Left ventricle myocardium (tissue), 1 donor: ENCODE results near the genes ZMYM5, ZMYM2 and LATS2.

- PRO-cap = no peak
Observed at GRCh38 chr13:19153967-19154400, 27.6 kb downstream of the TUBA3C start.

- PRO-cap = no peak
Observed at GRCh38 chr13:19586935-19587296, 25.6 kb upstream of the TPTE2 start.

- PRO-cap = no peak
Observed at GRCh38 chr13:19714187-19714912, 68.4 kb downstream of the PSPC1 start.

GRCh38 chr13:19759034-19759538 is 23.7 kb downstream of the PSPC1 start:
- PRO-cap = no peak

DNA sequence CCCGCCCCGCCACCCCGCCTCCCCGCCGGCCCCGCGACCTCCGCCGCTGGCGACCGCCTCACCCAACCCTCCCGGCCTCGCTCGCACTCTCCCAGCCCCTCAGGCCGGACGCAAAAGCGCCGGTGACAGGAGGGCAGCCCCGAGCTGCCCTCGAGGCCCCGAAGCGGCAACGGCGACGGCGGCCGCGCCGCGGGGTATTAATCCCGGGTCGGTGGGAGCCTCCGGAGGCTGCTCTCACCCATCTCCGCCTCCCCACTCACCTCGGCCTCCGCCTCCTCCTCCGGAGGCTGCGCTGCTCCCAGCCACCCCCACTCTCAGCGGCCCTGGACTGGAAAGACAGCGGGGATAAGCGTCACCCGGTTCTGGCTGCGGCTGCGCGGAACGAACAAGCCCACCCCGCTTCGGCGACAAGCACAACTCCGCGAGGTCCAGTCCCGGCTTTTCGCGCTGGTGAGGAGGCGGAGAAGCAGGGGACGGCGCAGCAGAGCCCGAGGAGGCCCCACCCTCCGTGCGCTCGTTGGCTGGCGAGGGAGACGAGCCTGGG is at the start of gene ZMYM5:
ZMYM5 (minus strand) TSS at position 460 of the 544 bp plus-strand sequence.
- PRO-cap = bidirectional peak, plus-strand start outside the sequence, minus-strand start at position 330 of the sequence

GRCh38 chr13:19958654-19959130 is at the start of gene ZMYM2:
TSS of gene ZMYM2 (plus strand) at chr13:19958727.
- PRO-cap = bidirectional peak, plus-strand start at chr13:19958868, minus-strand start at chr13:19958442

DNA sequence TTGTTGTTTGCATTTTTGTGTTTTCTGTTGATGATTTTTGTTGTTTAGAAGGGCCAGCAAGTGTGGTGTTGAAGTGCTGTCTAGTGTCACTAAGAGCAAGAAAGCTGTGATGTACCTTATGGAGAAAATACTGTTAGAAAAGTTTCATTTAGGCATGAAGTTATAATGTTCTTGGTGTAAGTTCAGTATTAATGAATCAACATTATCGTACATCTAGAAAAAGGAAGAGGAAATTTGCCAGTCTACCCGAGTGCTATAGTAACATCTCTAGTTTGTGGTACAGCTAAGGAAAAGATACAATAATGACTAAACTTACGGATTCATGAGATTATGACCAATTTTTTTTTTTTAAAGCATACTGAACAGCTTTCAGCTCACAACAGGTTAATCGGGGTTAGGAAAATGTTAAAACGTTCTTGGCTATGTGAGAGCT is 96.9 kb downstream of the ZMYM2 start:
- PRO-cap = no peak

DNA sequence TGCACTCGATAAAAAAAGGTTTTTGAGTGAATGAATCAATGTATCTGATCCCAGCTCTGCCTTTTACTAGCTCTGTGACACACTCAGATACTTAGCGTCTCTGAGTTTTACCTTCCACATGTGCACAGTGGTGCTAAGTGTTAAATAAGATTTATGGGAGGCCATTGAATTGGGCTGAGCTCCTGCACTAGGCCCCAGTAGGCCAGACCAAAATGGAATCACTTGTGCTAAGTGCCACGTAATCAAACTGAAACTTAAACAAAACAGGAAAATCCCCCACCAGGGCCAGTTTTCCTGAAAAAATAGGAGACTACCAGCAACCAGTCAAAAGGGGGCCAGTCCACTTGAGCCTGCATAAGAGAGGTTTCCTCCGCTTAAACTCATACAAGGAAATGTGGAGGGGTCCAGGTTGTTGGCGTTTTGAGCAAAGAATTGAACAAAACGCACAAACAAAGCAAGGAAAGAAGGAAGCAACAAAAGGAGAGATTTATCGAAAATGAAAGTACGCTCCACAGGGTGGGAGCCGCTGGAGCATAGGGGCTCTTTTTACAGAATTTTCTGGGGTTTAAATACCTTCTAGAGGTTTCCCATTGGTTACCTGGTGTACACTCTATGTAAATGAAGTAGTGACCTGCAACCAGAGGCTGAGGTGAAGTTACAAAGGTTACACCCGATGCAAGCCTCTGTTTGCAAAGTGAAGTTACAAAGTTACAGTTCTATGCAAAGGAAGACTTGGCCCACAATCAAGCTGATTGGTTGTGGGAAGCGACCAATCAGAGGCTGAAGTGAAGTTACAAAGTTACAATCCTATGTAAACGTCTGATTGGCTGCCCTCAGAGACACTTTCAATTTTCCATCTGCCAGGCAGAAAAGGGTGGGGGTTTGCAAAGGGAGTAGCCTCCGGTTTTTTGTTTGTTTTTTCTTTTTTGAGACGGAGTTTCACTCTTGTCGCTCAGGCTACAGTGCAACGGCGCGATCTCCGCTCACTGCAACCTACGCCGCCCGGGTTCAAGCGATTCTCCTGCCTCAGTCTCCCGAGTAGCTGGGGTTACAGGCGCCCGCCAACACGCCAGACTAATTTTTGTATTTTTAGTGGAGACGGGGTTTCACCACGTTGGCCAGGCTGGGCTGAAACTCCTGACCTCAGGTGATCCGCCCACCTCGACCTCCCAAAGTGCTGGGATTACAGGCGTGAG is 40.5 kb downstream of the GJA3 start:
- PRO-cap = no peak

GRCh38 chr13:20390507-20391282 is 135.0 kb downstream of the CRYL1 start:
- PRO-cap = no peak

DNA sequence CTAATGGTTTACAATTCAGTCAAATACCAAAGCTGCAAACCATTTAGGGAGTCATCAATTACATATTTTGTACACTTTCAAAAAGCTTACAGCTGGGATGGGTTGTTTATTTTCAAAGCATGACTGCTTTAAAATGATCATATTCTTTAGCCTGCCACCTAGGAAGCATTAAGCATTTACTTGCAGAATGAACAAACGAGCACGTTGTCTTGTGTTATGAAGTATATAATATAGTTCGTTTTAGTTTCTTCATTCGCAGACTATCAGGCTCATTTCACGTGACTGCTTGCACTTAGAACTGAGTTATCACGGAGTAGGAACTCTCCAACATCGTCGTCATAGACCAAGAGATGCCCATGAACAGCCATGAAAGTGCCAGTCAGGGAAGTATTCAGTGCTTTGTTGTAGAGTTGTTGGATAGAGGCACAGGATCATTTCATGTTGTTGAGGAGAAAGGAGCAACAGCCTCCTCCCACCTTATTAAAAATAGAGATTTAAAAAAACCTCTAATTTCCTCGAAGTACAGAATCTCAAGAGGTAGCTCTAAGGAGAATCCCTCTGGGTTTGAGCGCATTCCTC is 1.0 kb upstream of the IL17D start:
- PRO-cap = no peak

DNA sequence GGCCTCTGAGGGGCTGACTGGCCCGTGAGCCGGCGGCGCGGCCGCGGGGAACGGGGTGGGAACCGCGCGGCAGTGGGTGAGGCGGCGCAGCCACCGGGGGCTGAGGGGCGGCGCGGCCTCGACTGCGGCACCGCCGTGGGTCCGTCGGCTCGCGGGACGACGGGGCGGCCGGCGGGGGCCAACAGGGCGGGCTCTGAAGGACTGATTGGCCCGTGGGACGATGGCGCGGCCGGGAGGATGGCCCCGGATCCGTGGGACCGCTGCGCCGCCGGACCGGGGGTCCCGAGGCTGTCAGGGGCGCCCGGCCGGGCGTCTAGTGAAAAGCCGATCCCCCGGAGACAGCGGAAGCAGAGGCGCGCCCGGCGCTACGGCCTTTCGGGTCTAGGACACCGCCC is 807 bp downstream of the LATS2 start:
- PRO-cap = bidirectional peak, plus-strand start outside the sequence, minus-strand start at position 318 of the sequence

DNA sequence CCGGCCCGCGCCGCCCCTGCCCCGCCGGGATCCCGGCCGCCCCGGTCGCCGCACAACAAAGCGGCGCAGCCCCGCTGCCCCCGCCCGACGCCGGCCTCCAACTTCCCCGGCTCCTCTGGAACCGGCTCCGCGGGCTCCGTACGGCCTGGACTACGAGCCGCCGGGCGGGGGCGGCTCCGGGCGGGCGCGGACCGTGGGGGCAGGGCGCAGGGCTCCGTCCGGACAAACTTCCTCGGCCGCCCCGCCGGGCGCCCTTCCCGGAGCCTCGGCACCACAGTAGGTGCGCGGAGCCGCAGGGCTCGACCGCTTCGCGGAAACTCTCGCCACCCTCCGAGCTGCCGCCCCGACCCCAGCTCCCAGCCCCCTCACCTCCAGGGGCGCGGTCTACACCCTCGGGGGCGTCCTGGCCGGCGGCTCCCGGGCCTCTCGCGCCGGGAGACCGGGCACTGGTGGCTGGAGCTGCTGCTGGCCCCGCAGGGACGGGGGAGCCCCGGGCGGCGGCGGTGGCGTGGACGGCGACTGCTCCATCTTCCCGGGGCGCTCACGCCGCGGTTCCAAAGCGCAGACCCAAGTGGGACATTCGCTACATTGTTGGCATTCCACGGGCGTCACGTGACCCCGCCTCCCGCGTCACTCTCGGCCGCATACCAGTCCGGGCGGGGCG is at the start of gene LATS2:
LATS2 (minus strand) TSS at position 610 of the 664 bp plus-strand sequence.
- PRO-cap = bidirectional peak, plus-strand start at position 58 of the sequence, minus-strand start outside the sequence; bidirectional peak, plus-strand start at position 225 of the sequence, minus-strand start at position 128 of the sequence; bidirectional peak, plus-strand start outside the sequence, minus-strand start at position 554 of the sequence

- PRO-cap = no peak
Observed at GRCh38 chr13:21069597-21070081, 8.3 kb upstream of the LATS2 start.

DNA sequence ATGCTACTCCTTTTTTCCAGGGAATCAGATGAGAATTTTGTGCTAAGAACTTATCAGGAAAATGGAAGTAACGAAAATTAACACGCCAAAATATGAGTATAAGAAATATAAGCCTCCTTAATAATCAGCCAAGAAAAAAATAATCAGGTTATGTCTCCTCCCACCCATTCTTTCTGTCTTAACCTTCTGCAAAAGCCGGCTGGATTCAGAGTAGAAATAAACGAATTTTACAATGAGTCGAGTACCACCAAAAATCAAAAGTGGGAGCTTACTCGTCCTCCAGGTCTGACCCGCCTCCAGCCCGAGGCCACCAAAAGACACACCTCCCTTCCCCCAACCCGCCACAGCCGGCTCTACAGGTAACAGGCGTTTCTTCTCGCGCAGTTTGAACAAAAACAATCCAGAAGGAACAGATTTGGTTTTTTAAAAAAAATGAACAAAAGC is 841 bp downstream of the ZDHHC20 start:
- PRO-cap = unidirectional peak, plus-strand start at position 341 of the sequence

DNA sequence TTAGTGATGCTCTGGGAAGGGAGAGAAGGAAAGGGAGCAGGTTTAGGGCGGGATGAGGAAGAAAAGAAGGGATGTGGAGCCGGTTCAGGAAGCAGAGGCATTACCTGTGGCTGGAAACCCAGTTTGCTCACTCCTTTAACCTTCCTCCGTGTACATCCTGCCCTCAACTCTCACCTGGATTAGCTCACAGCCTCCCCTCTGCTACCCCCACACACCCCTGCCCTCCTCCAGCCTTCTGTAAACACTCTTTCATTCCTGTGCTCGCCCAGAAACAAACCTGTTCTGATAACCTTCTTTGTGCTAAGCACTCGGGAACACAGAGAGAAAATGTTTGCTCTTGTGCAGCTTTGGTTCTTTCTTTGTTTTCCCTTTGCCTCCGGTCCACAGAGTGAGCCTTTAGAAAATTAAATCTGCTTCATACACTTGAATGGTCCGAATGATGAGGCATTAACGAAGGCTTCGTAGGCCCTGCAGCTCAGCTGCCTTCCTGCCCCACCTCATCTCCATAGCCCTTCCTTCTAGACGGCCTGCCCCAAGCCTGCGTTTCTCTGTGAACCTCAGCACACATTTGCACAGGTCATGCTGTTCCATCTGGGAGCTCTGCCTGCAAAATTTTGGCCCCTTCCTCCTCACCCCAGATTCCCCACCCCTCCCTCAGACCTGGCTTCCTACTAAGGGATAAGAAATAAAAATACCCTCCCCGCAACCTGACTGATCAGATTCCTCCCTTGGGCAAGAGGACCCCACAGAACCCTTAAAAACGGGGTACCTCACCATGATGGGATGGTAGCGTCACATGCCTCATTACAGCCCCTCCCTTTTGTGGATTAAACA is 6.7 kb upstream of the ZDHHC20 start:
- PRO-cap = no peak

GRCh38 chr13:22462096-22462664 is 718.6 kb upstream of the SGCG start:
- PRO-cap = no peak

DNA sequence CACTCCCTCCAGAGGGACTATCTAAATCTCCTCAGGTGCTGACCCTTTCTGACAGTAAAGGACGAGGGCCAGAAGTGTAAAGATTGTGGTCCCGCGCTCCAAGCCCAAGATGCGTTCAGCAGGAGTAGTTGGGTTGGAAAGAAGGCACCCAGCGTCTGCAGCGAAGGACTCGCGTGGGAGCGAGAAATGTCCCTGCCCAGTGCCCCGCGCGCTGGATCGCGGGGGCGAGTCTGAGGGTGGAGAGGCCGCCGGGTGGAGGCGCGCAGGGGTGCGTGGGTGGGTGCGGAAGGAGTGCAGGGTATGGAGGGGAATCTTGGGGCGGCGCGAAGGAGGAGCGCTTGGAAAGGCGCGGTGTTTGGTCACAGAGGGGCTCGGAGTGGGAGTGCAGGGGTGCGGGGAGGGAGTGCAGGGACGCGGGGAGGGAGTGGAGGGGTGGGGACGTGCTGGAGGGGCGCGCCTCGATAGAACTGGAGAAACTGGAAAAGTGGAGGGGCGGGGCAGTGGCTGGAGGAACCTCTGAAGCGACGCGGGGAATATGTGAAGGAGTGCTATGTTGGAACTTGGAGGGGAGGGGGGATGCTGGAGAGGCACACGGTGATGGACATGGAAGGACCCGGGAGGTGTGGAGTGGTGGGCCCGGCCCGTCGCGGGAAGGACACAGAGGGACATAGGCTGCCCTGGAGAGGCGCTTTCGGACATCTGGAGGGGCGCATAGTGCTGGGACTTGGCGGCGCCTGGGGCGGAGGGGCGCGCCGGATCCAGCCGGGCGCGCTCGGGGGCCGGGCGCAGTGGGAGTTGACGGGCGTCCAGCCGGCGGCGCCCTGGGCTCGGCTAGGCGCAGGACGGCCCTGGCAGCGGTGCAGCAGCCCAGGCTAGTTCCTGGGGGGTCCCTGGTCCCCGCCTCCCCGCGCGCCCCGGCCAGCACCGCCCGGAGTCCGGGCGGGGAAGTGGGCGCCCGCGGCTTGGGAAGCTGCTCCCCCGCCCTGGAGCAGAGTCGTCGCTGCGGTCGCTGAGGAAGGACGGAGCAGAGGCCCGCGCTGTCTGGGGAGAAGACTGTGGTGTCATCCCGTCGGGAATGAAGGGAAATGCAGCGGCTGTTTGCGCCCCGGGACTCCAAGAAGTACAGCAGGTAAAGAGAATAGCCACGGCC is 20.9 kb upstream of the SGCG start:
- PRO-cap = no peak

DNA sequence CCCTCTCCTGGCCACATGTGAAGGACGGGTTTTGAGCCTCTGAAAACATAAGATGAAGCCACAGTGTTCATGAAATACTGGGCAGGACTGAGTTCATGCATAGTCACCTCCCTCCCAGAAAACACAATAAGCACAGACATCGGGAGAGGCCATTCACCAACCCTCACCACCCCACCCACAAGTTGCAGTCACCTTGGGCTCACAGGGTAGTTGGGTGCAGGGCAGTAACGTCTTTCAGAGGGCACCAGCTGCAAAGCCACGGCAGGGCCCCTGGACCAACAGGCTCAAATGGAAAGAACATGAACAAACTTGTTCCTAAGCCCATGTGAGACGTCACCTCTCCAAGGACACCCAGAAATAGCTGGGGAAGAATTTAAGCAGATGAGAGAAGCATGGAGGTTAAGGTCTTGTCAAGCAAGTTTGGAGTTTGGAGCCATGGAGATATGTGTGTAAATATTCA is 40.6 kb downstream of the SACS start:
- PRO-cap = no peak

DNA sequence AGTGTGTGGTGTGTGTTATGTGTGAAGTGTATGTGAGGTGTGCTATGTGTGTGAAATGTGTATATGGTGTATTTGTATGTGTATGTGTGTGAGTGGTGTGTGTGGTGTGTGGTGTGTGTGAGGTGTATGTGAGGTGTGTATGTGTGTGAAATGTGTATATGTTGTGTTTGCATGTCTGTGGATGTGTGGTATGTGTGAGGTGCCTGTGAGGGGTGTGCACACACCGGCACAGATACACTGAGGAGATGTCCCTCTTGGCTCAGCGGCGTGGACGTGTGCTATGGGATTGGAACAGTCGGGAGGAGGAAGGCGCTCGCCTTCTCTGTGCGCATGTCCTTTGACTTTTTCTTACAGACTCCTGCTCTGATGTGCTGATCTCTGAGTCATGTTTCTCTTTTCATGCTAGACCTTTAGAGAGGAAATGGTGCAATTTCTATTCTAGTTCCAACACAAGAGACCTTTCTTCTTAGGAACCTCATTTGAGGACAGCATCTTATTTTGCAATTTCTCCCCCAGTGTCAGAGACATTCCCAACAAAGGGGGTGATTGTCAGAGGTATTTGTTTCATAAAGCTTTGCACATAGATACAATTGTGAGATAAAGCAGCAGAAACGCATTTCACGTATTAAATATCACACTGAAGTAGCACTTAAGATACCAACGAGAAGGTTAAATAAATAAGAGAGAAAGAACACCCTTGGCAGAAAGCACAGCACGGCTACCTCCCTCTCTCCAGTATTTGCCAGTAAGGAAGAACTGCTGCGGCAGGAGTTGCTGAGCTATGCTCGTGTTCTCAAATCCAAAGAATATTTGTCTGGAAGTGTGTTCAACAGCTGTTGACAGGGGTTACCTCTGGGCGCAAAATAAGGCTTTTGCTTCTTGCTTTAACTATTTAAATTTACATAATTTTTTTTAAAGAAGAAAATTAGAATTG is 11.2 kb upstream of the TNFRSF19 start:
- PRO-cap = bidirectional peak, plus-strand start at position 280 of the sequence, minus-strand start at position 277 of the sequence; bidirectional peak, plus-strand start at position 703 of the sequence, minus-strand start at position 644 of the sequence

DNA sequence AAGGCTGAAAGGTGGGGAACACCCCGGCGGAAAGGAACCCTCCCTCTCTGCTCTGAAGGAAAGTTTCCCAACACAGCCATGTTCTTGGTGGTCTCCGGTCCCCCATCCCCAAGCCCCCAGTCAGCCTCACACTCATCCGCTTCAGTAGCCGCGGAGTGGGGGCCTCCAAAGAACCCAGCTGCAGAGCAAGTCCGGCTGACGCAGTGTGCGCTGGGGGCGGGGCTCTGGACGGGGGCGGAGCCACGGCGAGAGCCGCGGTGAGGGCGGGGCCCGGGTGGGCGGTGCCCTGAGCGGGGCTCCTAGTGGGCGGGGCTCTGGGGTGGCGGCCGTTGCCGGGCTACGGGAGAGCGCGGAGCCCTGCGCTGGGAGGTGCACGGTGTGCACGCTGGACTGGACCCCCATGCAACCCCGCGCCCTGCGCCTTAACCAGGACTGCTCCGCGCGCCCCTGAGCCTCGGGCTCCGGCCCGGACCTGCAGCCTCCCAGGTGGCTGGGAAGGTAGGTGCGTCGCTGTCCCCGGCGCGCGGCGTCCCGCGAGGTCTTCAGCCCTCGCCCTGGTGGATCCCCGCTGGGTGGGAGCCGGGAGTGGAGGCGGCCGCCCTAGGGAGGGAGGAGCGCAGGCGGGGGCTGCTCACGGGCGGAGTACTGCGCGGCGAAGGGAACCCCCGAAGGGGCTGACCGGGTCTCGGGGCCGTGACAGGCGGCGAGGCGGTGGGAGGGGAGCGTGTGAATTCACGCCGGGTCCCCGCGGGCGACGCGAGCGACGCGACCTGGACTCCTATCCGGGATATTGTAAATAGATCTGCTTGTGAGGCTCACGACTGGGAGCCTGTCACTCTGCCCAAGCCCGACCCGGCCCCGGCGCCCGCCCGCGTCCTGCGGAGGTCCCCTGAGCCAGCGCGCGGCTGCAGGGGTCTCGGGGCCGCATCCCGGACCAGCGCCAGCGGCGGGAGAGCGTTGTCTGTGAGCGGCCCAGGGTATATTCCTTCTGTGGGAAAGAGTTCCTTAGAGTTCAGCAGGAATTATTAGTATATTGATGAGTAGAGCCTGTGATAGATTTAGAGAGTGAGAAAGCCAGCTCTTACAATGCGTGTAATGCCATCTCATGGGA is 9.2 kb downstream of the TNFRSF19 start:
- PRO-cap = bidirectional peak, plus-strand start at position 352 of the sequence, minus-strand start at position 177 of the sequence; bidirectional peak, plus-strand start at position 640 of the sequence, minus-strand start at position 574 of the sequence